Cardiac ventricle fibroblast (primary cell): ENCODE data around the genes EPN3, LUC7L3 and TOM1L1.

GRCh38 chr17:50210775-50211327, 9.4 kb upstream of the COL1A1 start:
- RAMPAGE, long total RNA: no peak

GRCh38 chr17:50257744-50258150, 16.5 kb upstream of the TMEM92 start:
- RAMPAGE, long total RNA: no peak

- RAMPAGE, long total RNA: no peak
Observed at GRCh38 chr17:50272640-50273590, 1.4 kb upstream of the TMEM92 start.

DNA sequence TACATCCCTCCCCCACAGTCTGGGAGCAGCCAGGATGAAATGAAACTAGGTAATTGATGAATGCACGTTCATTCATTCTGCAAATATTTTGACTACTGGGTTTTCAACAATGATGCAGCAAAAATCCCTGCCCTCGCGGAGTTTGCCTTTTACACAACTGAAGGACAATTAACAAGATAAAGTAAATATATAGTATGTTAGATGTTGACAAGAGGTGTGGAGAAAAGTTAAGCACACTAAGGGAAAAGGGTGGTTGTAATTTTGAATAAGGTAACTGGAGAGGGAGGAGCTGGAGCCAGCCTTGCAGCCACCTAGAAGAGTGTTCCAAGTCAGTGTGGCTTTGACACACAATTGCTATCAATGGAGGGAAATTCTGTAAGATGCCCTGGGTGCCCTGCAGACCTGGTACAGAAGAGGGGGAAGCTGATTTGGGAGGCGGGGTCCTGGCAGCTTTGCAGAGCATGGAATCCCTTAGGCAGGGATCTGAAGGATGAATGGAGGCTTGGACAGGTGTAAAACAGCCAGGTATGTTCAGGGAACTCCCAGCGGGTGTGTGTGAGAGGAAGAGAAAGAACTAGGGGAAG, 2.5 kb downstream of the TMEM92 start:
- RAMPAGE, long total RNA: no peak

DNA sequence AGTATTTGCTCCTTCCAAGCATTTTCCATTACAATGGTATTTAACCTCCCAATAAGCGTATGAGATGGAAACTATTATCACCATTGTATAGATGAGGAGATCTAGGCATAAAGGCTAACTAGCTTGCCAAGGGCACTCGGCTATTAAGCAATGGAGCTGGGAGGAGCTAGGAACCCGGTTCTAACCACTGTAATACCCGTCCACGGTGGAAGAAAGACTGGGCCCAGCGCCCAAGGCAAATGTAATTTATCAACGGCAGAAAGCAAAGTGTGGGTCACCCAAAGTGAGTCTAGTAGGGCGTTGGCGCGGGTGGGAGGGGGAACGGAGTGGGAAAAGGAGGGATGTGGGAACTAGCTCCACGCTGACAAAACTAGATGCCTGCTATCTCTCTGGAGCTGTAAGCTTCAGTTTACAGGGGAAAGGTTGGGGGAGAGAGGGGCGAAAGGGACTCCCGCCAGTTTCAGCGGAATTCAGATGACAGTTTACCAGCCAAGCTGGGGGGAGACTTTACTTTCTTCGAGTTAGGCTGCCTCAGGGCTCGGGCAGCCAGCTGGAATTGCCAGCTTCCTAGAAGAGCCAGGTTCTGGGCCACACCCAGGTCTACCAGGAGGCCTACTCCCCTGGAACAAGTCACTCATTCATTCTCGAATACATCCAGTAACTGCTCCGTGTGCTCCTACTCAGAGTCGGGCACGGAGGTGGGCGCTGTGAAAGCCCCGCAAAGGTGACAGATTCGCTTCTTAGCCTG, 928 bp downstream of the LRRC59 start:
- RAMPAGE, long total RNA: no peak

GRCh38 chr17:50532568-50532954, at the start of gene EPN3:
Gene EPN3, plus strand, starts transcription at chr17:50532735.
- RAMPAGE, long total RNA: no peak

DNA sequence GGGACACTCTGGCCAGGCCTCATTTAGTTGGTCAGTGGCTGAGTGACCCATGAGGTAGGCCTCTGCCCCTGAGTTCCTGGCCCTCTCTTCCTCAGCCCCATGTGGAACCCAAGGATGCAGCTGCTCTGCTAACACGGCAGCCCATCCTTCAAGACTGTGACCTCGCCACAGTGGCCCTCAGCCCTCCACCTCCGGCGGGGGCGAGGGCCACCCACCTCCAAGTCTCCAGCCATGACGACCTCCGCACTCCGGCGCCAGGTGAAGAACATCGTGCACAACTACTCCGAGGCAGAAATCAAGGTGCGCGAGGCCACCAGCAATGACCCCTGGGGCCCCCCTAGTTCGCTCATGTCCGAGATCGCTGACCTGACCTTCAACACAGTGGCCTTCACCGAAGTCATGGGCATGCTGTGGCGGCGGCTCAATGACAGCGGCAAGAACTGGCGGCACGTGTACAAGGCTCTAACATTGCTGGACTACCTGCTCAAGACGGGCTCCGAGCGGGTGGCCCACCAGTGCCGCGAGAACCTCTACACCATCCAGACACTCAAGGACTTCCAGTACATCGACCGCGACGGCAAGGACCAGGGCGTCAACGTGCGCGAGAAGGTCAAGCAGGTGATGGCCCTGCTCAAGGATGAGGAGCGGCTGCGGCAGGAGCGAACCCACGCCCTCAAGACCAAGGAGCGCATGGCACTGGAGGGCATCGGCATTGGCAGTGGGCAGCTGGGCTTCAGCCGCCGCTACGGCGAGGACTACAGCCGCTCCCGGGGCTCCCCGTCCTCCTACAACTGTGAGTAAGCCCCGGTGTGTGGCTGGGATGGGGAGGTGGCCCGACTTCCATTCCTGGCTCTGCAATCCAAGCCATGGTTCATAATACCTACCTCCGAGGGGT, 4.0 kb downstream of the EPN3 start:
- RAMPAGE, long total RNA: no peak

GRCh38 chr17:50538046-50538332, 5.5 kb downstream of the EPN3 start:
- RAMPAGE, long total RNA: no peak

DNA sequence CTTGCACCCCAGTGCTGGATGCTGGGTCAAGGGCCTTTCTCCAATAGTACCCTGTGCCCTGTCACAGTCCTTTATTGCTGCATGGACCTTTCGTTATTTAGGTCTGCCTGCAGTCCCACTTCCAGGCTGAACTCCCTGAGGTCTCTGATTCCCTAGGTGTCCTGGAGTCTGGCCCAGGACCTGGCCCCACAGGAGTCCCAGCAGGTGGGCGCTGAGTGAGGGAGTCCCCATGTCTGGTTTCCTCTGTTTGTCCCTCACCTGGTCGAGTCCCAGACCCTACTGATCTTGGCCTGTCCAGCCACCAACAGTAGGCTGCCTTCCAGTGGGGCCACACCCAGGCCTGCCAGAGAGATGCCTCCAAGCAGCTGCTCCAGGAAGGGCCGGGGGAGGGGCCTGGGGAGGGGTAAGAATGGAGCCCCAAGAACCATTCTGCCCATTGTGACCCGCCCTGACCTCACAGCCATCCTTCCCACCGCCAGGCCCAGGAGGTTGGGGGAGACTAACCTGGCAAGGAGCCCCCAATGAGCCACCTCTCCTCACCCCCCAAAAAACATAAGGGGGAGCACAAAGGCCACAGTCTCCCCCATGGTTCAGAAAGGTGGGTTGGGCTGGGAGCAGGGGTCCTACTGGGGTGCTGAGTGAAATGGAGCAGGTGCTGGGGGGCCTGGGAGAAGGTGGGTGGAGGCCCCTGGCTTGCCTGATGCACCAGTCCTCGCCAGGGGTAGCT, 753 bp downstream of the SPATA20 start:
- RAMPAGE, long total RNA: no peak

GRCh38 chr17:50649067-50649912, 14.6 kb downstream of the ABCC3 start:
- RAMPAGE, long total RNA: no peak

GRCh38 chr17:50718905-50720288, at the start of gene LUC7L3:
Gene LUC7L3, plus strand, starts transcription at chr17:50719603.
- RAMPAGE, long total RNA: no peak

- RAMPAGE, long total RNA: no peak
Observed at GRCh38 chr17:50753555-50754059, 13.7 kb downstream of the ANKRD40CL start.

DNA sequence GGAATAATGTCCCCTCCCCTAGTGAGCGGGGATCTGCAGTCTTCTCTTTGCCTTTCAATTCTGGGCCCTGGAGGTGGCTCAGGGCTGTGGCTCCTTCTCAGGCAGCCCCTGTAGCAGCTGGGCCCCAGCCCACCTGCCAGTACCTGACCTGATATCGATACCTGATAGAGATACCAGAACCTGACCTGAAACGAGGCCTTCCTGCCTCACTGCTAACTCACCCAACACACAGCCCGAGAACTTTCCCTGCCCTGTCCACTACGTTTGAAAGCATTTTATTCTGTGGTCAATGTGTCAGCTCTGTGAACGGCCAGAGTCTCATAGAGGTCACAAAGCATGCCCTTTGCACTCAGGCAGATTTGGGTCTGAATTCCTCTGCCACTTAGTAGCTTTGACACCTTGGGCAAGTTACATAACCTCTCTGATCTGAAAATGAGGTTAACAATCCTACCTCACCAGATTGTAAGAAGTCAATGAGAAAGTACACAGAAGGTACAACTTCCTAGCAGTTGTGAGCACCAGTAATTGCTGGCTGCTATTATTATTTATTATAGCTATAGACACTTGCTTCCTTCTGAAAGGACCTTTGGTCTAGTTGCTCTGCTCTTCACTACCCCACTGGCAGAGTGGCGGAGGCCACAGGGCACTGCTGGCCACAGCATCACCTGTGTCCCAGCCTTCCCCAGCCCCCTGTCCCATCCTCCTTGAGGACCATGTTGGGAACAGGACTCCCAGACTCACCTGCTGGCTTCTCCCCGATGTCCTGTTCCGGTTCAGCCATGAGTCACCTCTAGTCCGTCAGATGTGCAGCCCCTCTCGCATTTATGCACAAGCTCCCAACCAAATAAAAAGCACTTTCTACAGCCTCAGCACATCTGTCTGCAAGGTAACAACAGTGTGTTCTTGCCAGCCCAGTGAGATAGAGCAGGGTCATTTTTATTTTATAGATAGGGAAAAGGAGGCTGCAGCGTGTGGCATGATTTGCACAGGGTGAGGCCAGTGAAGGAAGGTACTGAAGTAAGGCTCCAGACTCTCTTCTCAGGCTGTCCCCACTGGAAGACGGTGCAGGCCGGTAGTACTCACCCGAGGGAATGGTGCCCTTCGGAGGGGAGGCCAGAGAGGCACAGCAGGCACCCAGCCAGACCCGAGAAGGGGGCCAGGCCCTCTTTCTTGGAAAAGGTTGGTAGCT, 791 bp downstream of the ANKRD40CL start:
- RAMPAGE, long total RNA: no peak

DNA sequence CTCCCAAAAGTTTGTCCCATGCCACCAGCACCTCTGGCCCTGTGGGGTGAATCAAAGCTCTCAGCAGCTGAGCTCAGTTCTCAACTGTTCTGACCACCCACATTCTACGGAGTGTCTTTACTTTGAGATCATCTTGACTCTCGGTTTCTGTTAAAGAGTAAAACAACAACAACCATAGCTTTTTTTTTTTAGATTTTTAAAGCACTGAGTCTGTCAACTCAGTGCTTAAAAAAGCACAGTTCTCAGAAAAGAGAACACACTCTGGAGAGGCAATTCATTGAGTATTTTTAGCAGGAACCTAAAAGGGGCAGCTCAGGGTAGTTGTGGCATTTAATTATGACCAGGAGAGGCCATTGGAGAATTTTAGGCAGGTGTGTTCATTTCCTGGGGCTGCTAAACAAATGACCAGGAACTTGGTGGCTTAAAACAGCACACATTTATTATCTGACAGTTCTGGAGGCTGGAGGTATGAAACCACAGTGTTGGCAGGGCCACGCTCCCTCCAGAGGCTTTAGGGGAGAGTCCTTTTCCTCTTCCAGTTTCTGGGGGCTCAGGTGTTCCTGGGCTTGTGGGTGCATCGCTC, 6.8 kb upstream of the WFIKKN2 start:
- RAMPAGE, long total RNA: no peak

GRCh38 chr17:51251051-51251852, 8.6 kb downstream of the MBTD1 start:
- RAMPAGE, long total RNA: no peak

GRCh38 chr17:51258624-51259071, 1.2 kb downstream of the MBTD1 start:
- RAMPAGE, long total RNA: no peak

- RAMPAGE, long total RNA: no peak
Observed at GRCh38 chr17:54740703-54741246, 159.9 kb upstream of the TOM1L1 start.

- RAMPAGE, long total RNA: no peak
Observed at GRCh38 chr17:54900241-54901167, at the start of gene TOM1L1. Gene TOM1L1, plus strand, starts transcription at chr17:54900852.

- RAMPAGE, long total RNA: no peak
Observed at GRCh38 chr17:55266648-55267337, 2.0 kb downstream of the HLF start.

- RAMPAGE, long total RNA: no peak
Observed at GRCh38 chr17:55268779-55269649, 4.3 kb downstream of the HLF start.